Rectum (tissue), 1 donor: ENCODE measurements around a stretch of chr1.

DNA sequence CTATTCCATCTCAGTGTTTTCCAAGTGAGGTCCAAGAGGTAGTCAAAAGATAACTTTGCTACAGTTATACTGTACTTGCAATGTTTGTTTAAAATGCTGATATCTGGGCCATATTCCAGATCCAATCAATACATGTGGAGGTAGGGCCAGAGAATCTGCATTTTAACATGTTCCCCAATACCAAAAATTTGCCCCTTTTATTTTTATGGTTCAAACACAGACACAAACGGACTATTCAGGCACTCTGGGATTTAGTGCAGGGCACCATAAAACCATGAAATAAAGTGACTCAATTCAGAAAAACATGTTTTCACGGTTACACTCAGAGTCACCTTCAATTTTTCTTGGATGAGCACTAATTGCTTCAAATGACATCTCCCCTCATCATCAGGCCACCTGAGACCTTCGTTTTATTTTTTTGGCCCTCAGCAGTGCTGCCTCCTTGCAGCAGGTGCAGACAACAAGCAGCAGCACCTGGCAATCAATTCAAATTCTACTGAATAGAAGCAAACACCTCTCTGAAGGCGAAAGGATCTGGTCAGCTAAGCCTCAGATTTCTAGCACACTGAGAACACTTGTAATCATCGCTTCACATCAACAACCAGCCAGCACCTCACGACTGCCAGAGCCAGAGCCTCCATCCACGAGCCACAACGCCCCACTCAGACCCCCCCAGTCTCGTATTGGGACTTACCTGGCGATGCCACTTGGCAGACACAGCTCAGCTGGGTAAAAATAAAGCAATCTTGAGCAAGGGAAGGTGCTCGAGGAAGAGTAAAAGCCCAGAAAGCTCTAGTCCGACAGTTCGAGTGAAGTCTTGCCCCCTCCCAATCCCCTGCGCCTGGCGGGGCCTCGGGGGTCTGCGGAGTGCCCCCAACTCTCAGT lies 1.1 kb downstream of the ERO1B start:
- PRO-cap = no peak

DNA sequence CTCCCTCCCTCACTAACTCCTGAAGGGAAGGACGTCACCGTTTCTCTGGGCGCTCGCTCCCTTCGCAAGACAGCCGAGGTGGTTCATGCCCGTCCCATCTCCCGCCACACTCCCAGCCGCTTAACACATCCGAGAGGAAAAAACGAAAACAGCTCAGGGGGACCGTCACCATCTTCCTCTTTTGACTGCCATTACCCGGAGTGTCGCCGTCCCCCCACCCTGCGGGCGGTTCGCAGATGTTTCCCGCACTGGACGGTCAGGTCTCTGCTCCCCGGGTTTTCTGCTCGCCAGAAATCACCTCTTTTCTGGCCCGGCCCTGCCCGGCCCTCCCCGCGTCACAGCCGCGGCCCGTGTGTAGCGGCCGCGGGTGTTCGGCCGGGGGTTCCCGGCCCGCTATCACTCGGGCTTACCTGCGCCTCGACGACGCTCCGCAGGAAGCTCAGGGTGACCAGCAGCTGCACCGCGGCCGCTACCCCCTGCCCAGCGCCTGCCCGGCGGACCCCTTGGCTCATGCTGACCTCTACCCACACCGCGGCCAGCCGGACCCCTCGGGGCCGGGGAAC lies 405 bp downstream of the ERO1B start:
- PRO-cap = bidirectional peak, plus-strand start at position 86 of the sequence, minus-strand start at position 114 of the sequence; bidirectional peak, plus-strand start at position 403 of the sequence, minus-strand start at position 254 of the sequence

GRCh38 chr1:236718682-236719089 lies 32.4 kb downstream of the ACTN2 start:
- PRO-cap = no peak

DNA sequence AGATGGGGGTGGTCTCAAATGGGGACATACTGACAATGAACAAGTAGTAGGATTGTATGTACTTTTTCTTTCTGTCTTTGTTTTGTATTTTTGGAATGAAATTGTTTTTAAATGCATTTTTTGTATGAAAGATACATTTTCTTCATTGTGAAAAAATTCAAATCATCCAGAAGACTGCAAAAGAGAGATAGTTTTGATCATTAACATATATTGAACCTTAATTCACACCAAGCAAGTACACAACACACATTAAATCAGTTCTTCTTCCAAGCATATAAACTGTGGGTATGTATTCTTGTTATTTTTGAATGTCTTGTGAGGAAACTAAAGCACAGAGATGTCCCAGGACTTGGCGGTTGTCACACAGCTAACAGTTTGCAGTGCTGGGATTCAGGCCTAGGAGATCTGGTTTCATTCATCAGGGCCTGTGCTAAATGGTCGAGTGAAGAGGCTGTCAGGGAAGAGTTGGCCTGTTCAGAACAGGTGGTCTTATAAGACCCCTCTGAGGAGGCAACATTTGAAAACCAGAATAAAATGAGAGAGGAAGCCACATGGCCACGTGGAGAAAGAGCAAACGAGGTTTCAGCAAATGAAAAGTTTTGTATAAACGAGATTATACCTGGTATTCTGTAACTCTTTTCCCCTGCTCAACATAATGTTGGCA lies 45.1 kb downstream of the MTR start:
- PRO-cap = no peak

DNA sequence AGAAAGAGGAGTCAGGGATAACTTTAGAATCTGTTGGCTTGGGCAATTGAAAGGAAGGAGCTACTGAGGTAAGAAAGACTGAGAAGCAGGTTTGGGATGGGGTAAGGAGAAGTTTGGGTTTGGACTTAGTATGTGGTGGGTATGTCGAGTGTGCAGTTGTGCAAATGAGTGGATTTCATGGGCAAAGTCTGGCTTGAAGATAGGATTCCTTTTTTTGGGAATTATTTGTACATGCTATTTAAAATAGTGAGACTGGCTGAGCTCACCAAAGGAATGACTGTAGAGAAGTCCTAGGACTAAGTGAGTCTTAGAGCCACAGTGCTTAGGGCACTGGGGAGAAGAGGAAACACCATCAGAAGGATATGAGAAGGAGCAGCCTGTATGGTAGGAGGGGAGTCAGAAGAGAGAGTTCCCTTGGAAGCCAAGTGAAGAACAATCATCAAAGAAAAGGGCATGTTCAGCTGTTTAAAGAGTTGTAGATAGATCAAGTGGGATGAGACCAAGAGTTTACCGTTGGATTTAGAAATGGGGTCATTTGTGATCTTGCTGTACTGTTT lies 48.7 kb downstream of the MTR start:
- PRO-cap = no peak

- PRO-cap = no peak
Measured at GRCh38 chr1:237012665-237013712, 8.7 kb upstream of the MT1HL1 start.

- PRO-cap = no peak
Measured at GRCh38 chr1:237044065-237044675, 2.2 kb downstream of the RYR2 start.

- PRO-cap = no peak
Measured at GRCh38 chr1:237053549-237054062, 11.6 kb downstream of the RYR2 start.

GRCh38 chr1:237784617-237785067 lies 106.1 kb downstream of the ZP4 start:
- PRO-cap = no peak

GRCh38 chr1:239718858-239719514 lies 332.6 kb downstream of the CHRM3 start:
- PRO-cap = no peak

DNA sequence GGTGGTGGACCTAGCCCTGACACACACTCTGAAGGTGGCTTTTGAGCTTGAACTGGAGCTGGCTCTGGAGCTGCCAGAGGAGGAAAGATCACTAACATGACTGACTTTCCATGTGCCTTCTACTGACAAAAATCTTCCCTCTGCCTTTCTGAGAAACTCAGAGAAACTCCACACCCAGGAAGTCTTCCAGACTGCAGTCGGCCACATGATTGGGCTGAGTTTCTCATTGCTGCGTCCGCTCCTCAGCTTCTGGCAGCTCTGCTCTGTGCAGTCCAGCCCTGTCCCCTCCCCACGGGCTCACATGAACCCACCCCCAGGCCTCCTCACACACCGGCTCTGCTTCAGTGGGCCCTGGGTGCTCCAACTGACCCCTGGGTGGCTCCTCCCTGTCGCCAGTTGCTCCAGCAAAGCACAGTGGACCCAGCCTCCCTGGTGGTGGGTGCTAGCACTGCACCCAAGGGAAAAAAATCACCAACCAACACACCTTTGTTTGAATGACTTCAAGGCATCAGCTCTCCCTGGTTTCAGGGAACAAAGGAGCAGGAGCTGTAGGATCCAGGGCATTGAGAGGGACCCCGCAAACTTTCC lies 138.8 kb upstream of the FMN2 start:
- PRO-cap = no peak

- PRO-cap = no peak
Measured at GRCh38 chr1:239997273-239997751, 94.4 kb upstream of the FMN2 start.

DNA sequence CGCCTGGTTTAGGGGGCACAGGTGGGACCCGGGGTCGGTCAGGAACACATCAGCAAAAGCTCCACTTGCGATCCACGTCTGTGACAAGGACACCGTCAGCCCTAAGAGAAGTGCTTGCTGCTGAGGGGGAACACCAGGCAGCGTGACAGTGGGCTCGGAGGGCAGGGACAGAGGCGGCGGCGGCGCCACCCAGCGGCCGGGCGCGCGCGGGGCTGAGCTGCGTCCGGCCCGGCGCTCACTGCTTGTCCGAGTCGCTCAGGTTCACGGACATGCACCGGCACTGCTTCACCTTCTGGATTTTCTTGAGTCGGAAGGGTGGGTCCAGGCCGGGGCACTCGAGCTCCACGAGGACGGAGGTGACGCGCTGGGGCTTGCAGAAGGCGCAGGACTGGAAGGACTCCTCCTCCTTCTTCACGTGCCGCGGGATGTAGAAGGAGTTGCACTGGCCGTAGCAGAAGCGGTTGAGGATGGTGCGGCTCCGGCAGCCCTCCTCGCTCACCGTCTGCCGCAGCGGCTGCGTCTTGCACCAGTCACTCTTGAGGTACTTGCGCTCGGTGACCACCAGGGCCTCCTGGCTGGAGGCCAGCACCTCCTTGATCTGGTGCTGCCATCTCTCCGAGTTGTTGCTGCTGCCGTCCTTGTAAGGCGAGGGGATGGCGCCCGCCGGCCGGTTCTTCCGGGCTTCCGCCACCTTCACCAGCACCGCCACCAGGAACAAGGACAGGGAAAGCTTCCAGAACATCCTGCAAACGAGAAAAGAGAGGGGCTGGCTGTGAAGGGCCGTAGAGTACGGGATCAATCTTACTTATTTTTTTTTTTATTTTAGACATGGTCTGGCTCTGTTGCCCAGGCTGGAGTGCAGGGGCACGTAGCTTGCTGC lies 119.0 kb downstream of the GREM2 start:
- PRO-cap = bidirectional peak, plus-strand start at position 454 of the sequence, minus-strand start at position 253 of the sequence; unidirectional peak, minus-strand start at position 504 of the sequence

DNA sequence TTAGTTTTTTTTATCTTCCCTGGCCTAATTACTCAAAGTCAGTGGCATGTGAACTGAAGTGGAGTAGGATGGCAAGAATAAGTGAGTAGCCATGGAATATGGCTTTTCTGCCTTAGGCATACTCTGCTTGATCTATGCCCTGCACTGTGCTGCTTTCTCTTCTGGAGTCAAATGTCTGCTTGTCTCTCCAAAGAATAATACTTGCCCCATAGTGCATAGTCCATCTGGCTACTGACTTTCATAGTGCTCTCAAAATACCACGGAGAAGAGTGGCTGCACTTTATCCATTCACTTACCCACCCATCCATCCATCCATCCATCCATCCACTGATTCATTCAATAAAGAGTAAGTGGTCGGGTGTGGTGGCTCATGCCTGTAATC lies 13.3 kb downstream of the GREM2 start:
- PRO-cap = no peak

DNA sequence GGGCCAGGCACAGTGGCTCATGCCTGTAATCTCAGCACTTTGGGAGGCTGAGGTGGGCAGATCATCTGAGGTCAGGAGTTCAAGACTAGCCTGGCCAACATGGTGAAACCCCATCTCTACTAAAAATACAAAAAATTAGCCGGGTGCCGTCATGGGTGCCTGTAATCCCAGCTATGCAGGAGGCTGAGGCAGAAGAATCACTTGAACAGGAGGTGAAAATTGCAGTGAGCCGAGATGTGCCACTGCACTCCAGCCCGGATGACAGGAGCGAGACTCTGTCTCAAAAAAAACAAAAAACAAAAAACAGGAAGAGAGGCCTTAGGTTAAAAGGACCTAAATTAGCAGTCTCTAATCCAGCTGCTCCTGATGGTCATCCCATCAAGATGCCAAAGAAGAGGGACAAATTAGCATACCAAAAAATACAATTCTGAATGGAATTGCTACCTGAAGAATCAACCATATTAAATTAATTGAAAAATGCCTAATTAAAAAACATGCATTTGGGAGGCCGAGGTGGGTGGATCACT lies 62.8 kb upstream of the GREM2 start:
- PRO-cap = no peak

DNA sequence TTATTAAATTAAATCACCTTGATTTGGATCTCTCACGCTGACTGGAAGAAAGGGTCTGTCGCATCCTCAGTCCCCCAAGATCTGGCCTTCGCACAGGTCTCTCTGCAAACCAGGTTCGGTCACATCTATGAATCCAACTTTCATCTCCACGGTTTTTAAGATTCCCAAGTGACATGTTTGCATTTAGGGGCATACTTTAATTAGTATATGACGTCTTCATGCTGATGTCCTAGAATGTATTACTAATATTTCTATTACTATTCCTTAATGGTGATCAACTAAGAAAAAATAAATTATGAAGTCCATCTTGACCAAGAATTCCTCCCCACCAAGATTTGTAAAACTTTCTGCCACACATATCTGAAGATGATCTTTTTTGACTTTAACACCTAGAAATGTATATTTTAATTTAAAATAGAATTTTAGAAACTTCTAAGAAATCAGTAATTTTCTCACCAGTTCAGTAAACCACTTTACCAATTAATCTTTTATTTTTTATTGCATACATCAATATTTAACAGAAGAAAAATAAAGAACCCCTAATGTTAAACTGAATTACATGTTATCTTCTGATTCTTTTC lies 11.7 kb downstream of the CHML start:
- PRO-cap = no peak

- PRO-cap = no peak
Measured at GRCh38 chr1:241633963-241634755, 6.0 kb downstream of the CHML start.

DNA sequence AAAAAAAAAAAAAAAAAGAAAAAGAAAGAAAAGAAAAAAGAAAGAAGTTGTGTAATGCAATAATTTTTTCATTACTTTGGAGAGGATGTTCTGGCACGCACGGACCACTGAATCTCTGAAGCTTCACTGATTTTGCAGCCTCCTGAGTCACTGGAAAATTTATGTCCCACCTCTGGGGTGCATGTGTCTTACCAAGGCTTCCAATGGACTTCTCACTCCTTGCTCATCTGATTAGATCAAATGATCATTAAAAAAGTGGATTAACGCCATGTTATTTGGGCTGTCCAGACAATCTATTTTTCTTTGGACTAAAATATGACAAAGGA lies 9.9 kb upstream of the MAP1LC3C start:
- PRO-cap = no peak

DNA sequence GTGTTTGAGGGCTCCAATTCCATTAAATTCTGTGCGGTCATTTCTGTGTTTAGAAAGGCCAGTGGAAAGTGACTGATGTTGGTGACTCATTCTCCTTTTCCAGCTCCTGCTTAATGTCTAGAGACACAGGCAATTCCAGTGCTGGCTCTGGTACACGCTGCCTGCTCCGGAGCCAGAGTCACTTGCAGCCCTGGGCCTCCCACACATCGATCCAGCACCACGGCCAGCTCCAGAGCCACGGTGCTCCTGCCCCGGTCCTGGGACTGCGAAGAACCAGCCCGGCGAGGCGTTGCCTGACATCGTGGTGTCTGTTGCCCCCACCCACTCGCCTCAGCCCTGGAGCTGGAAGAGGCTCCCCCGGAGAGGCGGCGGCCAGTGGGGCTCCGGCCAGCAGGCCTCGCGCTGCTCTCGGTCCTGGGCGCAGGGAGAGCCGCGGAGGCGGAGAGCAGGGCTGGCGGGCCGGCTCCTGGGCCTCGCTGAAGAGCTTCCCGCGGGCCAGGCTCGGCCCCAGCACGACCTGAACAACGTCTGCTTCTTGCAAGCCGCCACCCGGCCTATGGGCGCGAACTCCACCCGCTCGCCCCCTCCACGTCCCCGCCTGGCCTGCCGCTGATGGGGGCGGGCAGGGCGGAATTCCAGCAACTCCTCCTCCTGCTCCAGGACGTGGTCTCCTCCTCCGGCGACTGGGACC lies 364.8 kb downstream of the CEP170 start:
- PRO-cap = no peak

DNA sequence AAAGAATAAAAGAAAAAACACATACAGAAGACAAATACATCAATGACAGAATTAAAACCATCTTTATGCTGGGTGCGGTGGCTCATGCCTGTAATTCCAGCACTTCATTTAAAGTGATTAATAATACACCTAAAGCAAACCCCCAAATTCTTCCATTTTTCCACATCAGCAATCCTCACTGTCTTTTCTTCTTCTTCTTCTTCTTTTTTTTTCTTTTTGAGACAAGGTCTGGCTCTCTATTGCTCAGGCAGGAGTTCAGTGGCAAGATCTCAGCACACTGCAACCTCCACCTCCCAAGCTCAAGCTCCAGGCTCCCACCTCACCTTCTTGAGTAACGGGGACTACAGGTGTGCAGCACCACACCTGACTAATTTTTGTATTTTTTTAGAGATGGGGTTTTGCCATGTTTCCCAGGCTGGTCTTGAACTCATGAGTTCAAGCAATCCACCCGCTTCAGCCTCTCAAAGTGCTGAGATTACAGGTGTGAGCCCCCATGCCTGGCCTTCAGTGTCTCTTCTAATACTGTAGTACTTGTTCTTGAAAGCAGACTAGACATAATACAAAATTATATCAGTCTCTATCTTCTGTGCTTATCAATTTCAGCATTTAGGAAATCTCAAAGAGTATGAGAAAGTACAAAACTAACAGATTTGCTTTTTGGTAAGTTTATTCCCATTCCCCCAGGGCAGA lies 23.2 kb downstream of the CEP170 start:
- PRO-cap = no peak